Diencephalon (tissue), 2 donors: ENCODE measurements around a stretch of chr2.

DNA sequence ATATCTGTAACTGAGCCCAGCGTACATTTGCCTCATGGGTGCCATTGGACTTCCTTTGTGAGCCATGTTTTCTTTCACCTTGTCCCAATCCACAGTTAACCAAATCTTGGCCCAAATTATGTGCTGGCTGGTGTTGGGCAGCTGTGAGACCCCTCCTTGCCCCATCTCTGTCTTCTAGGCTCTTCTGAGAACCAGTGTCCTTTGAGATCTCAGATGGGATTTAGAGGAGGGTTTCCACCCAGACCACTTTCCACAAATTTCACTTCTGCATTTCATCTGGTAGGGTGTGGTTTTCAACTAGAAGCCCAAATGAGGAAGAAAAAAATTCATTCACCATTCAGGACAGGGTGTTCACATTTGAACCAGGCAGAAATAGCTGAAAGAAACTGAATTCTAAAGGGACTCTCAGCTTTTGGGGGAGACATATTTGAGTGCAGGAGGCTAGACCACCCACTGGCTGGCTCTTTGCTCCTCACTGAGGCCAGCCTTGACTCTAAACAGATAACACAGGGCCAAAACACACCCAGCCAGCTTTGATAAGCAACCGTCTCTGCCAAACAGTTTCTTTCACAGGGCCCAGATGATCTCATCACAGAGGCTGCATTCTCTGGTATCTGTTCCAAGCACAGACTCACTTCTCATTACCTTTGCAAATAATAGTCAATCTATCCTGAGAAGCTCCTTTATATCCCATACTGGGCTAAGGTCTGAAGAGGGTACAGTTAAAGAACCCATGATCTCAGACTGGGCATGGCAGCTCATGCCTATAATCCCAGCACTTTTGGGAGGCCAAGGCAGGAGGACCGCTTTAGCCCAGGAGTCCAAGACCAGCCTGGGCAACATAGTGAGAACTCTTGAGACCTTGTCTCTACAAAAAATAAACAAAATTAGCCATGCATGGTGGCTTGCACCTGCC lies 32.3 kb upstream of the EPCAM start:
- RAMPAGE, long total RNA, result no peak

- RAMPAGE, long total RNA, result no peak
Measured at GRCh38 chr2:47783548-47784295, 777 bp downstream of the MSH6 start.

DNA sequence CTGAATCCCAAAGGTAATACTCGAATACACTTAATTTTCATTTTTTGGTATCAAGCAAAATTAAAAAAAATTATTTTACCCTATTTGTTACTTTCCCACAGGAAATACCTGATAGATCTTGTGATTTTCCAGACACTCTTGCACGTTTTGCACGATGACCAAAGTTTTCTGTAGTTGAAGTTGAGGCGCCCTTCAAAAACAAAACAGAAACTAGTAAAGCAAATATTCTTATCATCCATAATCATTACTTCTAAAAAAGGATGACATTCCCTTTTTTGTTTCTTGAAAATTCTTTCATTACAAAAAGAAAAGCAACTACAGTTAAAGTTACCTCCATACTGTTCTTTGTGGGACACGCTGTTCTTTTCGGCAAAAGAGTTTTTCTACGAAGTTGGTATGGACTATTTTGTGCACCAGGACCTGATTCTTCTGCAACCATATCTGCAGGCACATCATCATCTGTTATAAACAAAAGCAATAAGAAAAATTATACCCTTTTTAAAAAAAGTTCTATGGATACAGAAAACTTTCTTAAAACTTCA lies 56.4 kb downstream of the MSH6 start:
- RAMPAGE, long total RNA, result no peak

- RAMPAGE, long total RNA, result no peak
Measured at GRCh38 chr2:48219576-48220349, 94.7 kb upstream of the FOXN2 start.

DNA sequence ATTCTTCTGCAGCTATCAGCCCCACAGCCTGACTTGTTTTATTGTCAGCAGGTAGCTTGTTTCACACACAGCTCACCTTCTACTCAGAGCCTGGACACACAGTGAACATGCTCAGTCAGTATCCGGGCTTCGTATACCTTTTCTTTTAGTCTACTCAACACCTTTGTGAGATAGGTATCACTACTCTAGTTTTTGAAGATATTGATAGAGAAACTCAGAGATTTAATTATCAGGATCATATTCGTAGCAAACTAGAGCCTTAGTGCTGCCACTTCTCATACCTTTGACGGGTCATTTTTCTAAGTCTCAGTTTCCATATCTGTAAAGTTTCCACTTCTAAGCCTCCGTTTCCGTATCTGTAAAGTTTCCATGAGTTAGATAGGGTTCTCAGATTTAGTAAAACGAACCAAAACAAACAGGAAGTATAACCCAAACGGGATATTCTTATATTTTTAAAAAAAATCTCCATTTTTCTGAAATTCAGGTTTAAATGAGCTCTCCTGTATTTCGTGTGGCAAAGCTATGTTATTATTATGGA lies 1.0 kb upstream of the FOXN2 start:
- RAMPAGE, long total RNA, result no peak

DNA sequence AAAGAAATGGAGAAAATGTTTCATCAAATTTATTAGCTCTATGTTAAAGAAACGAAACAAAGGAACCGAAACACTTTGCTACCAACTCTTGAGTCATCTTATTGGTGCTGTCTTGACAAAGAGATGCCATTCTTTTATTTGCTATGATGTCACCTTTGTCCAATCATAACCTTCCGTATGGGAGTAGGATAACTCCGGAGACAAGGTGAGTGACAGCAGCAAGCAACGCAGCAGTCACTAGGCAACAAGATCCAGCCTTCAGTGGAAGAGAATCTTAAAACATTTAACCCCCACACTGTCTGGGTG lies 42.4 kb upstream of the PPP1R21 start:
- RAMPAGE, long total RNA, result no peak

GRCh38 chr2:48443792-48444734 lies 3.5 kb downstream of the PPP1R21 start:
- RAMPAGE, long total RNA, result no peak

DNA sequence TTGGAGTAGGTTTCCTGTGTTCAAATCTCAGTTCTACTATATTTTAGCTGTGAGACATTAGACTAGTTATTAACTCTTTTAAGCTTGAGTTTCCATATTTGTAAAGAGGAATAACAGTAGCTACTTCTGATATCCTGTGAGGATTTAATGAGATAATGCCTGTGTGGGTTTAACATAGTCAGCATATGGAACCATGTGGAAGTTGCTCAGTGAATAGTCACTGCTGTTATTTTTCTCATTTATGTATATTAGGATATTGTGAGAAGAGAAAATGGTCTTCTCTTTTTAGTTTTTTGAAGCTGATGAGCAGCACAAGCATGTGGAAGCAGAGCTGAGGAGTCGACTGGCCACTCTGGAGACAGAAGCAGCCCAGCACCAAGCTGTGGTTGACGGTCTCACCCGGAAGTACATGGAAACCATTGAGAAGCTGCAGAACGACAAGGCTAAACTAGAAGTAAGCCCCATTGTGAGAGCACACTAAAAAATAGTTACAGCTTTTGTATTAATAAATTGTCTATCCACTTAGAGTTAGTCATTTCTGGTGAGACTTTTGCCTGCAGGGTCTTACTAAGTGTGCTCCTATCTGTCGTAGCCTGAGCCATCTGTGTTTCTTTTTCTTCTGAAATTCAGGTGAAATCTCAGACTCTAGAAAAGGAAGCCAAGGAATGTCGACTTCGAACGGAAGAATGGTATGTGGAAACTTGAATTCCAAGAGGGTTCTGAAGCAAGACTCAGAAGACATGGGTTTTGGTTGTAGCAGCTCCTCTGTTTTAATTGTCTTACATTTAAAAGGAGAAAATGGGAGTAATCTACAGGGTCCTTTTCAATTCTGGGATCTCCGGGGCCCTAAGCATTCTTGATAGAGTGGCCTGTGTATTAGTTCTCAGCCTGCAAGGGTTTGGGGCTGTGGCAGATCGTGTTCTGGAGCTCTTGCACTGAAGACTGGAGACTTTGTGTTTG lies 19.2 kb downstream of the PPP1R21 start:
- RAMPAGE, long total RNA, result no peak

- RAMPAGE, long total RNA, result no peak
Measured at GRCh38 chr2:48474335-48475045, 33.9 kb downstream of the PPP1R21 start.

DNA sequence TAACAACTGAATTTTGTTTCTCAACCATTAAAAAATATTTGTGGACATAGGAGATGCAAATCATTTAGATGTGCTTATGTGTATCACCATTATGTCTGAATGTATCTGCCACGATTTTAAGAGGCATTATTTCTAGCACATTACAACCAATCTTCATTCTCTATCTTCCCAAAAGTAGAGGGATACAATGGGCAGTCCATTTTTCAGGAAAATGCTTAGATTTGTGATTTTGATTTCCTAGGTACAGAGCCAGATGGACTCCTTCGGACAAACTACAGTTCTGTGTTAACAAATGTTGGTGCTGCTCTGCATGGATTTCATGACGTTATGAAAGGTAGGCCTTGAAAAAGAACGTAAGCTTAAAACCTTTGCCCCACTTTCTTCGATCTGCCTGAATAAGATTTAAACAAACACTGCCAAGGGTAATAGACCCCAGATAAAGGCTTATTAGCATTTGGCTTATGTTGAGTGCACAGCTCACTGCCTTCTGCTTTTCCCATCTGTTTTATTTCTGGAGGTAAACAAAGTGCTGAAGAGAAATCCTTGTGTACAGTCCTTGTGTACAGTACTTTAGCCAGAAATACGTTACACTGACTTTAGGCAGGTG lies 39.2 kb downstream of the PPP1R21 start:
- RAMPAGE, long total RNA, result no peak

- RAMPAGE, long total RNA, result no peak
Measured at GRCh38 chr2:48515428-48515982, 14.4 kb upstream of the STON1 start.

DNA sequence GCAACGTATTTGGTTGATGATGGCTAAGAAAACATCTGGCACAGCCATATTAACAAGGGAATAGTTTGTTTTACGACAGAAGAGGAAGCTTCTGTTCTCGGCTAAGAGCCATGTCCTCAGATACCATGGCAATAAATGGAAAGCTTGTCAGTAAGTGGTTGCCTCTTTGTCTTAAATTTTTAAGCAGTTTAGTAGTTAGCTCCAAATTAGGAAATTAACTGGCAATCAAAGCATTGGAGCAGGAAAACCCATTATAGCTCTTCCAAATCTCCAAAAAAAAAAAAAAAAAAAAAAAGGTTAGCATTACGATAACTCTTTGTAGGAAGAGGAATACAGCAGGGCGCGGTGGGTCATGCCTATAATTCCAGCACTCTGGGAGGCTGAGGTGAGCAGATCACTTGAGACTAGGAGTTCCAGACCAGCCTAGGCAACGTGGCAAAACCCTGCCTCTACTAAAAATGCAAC lies 4.5 kb upstream of the STON1 start:
- RAMPAGE, long total RNA, result no peak

DNA sequence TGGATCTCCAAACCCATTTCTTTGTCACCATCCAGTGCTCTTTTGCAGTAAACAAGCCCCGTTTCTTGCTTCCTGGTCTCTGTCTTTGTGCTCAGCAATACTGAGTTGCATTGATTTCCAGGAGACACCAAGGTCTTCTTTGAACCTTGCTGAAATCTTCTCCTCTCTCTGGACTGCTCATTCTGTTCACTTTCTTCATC lies 139.6 kb upstream of the NRXN1 start:
- RAMPAGE, long total RNA, result no peak

DNA sequence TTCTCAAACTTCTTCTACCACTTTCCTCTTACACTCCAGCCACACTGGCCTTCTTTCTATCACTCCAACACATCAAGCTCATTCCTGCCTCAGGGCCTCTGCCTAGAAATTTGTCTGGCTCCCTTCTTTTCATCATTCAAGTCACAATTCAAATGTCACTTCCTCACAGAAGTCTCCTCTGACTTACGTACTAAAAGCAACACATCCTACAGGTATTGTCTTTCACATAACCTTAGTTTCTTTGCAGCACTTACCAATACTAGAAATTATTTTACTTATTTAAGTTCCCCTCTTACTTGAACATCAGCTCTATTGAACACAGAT lies 1.8 kb downstream of the ASB3 start:
- RAMPAGE, long total RNA, result no peak

GRCh38 chr2:53812817-53813141 lies 25.9 kb downstream of the ERLEC1 start:
- RAMPAGE, long total RNA, result no peak

GRCh38 chr2:53887117-53887690 lies 27.4 kb upstream of the GPR75 start:
- RAMPAGE, long total RNA, result no peak

DNA sequence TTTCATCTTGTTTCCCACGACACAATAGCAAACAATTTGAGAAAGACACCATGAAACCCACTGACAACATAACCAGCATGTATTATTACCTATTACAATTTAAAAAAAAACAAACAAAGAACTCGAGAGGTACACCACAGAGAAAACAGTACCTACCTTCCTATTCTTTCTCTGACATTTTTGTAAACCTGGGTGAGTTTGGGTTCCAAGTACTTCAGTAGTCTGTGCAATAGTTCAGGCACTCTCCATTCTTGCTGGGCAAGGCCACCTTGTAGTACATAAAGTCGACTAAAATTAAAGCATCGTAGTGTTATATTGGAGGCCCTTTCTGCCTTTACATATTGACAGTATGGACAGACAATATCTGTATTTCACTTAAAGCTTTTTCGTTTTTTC lies 27.9 kb upstream of the GPR75 start:
- RAMPAGE, long total RNA, result no peak

GRCh38 chr2:54557528-54558121 lies 101.5 kb downstream of the SPTBN1 start:
- RAMPAGE, long total RNA, result no peak

DNA sequence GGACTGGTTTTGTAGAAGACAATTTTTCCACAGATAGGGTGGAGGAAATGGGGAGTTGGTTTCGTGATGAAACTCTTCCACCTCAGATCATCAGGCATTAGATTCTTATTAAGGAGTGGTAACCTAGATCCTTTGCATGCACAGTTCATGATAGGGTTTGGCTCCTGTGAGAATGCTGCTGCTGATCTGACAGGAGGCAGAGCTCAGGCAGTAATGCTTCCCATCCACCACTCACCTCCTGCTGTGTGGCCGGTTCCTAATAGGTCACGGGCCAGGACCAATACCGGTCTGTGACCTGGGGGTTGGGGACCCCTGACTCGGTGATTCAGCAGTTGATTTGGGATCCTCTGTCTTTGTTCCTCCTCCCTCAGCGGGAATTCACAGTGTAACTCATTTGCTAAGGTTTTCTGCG lies 117.1 kb downstream of the SPTBN1 start:
- RAMPAGE, long total RNA, result no peak

DNA sequence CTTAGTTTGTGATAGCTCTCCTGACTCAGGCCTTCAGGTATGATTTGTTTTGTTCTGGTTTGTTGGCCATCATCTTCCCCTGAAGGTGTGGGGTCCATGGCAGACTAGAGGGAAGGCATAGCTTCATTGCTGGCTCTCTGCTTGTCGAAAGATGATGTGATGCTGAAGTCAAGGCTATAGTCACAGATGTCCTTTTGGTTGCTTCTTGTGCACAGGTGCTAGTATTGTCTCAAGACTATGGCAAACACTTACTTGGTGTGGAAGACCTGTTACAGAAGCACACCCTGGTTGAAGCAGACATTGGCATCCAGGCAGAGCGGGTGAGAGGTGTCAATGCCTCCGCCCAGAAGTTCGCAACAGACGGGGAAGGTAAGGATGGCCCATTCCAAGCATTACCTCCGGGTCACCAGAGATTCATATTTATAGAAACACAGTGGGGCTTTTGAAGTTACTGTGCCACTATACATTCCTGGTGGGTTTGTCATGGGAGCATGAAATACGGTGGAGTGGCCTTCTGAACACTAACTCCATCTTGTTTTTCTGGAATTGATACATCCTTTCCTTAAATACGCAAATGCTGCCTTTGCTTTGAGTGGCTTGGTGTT lies 95.5 kb upstream of the EML6 start:
- RAMPAGE, long total RNA, result no peak